Parietal lobe (tissue), 2 donors: ENCODE measurements around the genes RHOT1 and ZNF207.

DNA sequence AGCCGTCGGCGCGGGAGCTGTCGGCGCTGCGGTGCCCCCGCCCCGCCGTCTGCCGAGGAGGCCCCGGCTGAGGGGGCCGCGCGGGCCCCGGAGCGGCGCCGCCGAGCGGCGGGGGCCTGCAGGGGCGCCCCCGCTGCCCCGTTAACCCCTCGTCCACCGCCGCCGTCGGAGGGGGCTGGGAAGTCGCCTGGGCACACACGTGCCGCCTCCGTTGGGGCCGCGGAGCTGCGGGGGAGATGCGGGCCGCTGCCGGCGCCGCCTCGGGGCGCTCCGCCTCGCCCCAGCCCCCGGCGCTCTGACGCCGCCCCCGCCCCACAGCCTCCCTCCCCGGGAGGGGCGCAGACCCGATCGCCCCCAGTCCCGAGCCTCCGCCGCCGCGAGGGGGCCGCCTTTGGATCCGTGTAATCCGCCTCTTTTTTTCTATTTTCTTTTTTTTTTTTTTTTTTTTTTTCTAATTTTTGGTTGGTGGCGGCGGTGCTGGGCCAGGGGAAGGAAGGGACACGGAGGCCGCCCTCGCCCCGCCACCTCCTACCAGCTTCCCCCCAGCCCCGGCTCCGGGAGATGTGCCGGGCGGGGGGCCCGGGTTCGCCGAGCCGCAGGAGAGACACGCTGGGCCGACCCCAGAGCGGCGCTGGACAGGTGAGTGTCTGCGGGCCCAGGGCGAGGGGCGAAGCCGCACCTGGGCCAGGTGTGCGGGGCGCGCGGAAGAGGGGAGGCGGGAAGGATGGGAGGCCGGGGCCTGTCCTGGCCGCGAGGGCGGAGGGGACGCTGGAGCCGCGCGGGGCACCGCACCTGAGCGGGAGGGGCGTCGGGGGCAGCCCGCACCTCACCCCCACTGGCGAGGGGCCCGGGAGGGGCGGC is 115.1 kb downstream of the CRLF3 start:
- RAMPAGE, long total RNA, result no peak

- RAMPAGE, long total RNA, result no peak
Measured at GRCh38 chr17:30710034-30711207, 114.1 kb downstream of the CRLF3 start.

GRCh38 chr17:30991169-30991534 is 20.3 kb downstream of the RNF135 start:
- RAMPAGE, long total RNA, result no peak

- RAMPAGE, long total RNA, result no peak
Measured at GRCh38 chr17:31058831-31059324, 35.9 kb upstream of the NF1 start.

- RAMPAGE, long total RNA, result no peak
Measured at GRCh38 chr17:31186186-31186740, 91.5 kb downstream of the NF1 start.

GRCh38 chr17:31232487-31233257 is 64.4 kb downstream of the OMG start:
- RAMPAGE, long total RNA, result no peak

DNA sequence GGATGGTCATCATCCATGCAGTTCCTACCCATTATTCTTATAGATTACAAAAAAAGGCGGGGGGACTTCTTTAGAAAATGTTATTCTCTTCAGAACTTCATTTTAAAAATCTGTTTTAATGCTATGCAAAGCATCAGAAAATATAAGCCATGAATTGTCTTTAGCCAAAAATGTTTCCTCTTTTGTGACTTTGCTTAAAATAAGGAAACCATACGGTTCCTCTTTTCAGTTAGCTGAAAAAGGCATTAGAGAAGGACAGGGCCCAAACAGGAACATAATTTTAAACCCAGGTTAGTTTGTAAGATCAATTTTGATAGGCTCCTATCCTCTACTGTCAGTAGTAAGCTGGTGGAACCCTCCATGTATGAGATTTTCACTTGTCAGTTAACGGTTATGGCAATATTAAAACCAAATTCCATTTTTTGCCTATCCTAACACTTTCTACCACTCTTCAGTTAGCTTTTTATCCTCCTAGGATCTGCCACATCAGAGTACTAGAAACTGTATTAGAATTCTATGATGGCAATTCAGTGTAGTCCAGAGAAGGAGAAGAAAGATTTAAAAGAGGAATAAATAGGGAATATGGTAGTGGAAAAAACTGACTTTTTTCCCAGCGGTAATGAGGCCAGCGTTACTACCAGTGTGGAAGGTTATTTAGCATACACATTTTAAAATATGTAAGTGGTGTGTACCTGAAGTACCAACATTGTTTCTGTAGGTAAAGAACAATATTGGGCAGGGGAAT is 4.2 kb downstream of the EVI2B start:
- RAMPAGE, long total RNA, result no peak

DNA sequence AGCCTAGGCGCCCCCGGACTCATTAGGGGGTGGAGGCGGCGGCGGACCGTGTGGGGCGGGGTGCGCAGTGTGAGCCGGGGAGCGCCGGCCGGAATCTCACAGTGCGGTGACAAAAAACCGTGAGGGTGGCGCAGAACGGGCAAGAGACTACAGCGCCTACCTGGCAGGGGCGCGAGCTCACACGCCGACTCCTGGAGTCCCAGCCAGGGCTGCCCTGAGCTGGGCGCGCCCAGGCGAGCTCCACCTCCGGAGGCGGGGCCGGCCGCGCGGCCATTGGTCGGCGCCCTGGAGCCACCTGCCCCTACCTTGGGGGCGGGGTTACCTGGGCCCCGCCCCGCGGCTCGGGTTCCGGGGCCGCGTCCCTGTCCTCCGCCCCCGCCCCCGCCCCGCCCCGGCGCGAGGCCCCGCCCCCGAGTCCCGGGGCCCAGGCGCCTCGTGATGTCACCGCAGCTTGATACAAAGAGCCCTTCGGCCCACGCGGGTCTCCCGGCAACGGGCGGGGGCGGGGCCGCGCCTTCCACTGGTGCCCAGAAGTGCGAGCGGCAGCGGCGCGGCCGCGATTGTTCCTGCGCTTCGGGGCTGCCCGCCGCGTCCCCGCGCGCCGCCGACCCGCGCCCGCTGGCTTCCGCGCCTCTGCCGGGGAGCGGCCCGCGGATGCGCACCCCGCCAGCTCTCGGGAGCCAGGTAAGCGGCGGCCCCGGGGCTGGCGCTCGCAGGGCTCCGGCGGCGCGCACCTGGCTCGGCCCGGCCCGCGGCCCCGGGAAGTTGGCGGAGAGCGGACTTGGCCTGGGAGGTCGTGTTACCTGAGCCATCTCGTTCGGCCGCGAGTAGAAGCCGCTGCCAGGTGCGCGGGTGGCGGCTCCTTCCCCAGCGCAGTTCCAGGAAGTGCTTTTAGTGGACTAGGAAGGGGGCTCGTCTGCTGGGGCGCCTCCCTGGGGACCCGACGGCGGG is 96.4 kb downstream of the RAB11FIP4 start:
- RAMPAGE, long total RNA, result no peak

DNA sequence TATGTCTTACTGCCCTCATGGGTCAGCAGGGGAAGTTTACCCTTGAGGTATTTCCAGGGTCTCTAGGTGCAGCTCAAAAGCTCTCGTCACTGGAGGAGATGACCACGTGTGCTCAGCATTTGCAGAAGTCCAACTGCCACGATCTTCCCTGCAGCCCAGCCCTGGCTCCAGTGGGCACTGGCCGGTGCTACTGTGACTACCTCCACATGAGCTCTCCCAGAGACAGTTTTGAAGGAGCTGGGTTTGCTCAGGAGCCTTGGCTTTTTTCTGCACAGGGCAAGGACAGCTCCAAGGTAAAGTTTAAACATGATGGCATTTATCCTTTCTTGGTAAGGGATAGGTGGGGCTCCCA is 186.1 kb downstream of the RAB11FIP4 start:
- RAMPAGE, long total RNA, result no peak

DNA sequence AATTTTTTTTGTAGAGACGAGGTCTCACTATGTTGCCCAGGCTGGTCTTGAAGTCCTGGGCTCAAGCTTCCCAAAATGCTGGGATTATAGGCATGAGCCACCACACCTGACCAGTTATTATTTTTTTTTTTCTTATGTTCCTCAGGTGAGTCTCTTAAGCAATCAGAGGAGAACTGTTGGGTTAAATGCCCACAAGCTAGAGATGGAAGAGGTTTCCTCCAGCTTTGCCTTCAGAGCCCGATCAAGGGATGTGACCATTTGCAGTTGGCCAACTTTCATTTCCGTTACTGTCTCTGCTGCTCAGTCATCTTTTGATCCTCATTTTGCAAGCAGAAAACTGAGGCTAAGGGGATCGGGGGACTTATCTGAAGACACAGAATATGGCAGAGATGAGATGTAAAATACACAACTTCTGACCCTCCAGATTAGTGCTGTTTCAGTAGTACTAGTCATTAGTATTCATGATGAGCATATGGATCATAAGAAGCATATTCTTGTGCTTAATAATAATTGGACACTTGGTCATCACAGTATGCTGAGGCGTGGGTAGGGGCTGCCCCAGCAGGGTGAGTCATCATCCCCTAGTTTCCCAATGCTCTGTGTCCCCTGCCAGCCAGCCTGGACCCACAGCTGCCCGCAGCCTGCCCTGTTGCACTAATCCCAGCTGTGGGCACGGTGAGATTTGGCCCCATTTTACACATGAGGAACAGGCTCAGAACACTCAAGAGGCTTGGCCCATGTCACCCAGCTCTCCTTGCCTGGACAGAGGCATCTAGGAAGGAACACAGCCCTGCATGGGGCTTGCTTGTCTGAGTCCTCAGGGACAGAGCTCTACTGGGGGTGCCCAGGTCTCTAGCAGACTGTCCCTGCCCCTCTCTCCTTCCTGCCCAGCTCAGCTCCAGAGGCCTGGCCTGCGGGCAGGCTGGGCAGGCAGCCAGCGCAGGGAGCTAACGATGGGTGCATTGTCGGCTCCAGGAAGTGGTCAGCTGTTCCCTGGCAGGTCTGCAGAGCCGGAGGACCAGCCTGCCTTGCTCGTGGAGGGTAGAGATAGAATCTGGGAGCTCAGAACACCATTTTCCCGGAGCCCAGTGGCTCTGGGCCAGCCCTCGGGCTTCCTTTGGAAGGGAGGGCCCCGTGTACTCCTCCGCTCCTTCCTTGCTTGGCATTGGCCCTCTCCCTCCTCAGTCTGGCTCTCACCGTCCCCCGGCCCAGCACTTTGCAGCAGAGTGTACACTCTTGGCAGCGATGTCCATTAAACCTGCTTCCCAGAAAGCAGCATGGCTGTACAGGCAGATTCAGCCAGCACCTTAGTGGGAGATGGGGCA is 189.2 kb downstream of the RAB11FIP4 start:
- RAMPAGE, long total RNA, result no peak

DNA sequence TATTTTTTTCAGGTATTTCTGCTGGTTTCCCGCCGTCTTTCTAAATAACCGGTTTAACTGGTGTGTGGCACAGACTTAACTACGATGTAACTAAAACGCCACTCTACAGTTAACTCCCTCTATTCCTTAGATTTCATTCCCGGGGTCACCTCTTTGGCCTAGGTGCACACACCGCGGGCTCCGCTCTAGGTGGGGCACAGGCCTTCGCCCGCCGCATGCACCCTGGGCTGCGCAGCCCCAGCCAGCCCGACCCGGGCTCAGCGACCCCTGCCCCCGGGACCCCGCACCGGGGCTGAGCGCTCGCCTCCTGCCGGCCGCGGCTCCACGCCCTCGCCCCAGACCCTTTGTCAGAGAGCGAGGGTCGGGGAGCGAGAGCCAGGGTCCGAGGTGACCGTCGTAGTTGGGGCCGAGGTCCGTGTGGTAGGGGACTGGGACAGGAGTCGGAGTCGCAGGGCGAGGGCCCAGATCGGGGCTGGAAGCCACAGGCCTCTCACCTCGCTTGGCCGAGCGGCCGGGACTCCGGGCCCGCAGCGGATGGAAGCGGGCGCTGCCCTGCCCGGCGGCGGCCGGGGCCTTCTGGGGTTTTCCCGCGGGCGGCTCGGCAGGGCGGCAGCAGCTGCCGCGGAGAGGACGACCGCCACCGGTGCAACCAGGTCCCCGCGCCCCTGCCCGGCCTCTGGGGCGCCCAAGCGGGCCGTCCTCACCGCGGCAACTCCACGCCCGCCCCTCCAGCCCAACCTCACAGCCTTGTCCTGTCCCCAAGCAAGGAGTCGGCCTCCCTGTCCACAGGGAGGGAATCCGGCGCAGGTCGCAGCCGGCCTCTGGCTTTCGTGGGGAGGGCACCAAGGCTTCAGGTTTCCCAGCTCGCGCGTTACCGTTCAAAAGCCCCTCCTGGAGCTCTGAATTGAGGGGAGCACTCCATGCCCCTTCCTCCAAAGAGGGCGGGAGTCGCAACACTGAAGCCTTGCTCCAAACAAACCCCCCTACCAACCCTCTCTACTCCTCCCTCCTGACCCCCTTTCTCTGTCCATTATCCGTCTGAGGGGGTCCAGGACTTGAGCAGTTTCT is 15.5 kb upstream of the UTP6 start:
- RAMPAGE, long total RNA, result no peak

- RAMPAGE, long total RNA, result no peak
Measured at GRCh38 chr17:32040047-32040852, 33.1 kb downstream of the LRRC37B start.

- RAMPAGE, long total RNA, result no peak
Measured at GRCh38 chr17:32066960-32067251, 59.7 kb downstream of the LRRC37B start.

- RAMPAGE, long total RNA, result no peak
Measured at GRCh38 chr17:32104155-32104641, 38.1 kb upstream of the RHOT1 start.

DNA sequence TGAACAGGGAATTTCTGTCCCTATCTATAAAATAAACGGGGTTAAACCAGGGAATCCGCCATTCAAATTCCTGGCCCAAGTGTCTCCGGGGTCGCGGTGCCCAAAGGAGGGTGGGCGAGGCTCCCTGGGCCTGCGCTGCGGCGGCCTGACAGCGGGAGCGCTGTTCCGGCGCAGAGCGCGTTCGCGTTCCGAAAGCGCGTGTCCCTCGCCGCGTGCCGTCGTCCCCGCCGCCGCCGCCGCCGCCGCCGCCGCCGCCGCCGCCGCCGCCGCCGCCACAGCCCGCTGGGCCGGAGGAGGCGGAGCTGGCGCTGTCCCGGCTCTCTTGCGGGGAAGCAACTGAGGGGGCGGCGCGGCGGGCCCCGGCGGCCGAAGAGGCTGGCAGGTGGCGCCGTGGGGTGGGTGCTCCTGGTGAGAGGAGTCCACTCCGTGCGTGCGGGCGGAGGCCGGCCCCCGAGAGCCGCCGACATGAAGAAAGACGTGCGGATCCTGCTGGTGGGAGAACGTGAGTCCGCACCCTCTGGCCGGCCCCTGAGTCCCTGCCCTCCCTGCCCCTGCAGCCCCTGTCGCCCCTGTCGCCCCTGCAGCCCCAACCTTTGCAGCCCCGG is at the start of gene RHOT1:
Gene RHOT1, plus strand, starts transcription at position 275 of the 605 bp plus-strand sequence.
- RAMPAGE, long total RNA, result no peak

DNA sequence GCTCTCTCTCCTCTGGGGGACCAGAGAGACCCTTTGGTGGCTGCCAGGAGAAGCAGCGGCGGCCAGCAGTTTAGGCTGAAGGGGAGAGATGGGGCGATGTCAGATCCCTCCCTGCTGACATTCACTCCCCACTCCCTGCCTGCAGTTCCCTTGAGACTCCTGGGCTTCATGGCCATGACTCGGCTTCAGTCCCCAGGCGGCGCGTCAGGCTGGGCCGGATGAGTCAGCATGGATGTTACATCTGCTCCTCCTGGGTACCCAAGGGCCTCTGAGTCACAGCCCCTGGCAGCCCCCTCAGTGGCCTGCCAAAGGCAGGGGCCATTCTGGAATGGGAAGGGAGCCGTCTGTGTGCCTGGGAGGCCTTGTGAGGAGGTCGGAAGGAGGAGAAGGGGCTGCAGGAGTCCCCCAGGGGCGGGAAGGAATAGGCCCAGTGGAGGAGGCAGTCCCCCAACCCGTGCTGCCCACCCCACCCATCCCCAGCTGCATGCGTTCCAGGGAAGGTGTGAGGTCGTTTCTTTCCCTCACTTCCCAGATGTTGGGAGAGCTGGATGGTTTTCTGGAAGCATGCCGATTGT is 9.5 kb downstream of the RHBDL3 start:
- RAMPAGE, long total RNA, result no peak

DNA sequence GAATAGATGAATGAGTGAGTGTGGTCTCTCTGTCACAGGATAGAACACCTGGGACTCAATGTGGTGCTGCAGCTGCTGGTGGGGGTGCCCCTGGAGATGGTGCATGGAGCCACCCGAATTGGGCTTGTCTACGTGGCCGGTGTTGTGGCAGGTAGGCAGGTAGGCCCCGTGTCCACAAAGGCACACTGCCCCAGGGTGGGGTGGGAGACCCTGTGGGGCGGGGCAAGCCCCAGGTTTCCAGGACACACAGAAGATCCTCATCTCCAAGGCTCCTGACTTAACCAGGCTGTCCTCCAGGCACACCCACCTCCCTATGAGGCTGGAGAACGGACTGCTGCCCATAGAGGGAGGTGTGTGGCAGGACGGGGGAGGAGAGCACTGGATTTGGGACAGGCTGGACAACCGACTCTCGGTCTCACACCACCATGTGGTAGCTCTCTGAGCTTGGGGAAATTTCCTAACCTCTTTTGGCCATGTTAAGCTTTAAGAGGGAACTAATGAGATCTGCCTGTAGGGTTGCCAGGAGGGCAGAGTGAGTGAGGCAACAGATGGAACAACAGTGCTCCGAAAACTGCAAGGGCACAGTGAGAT is 32.5 kb downstream of the RHBDL3 start:
- RAMPAGE, long total RNA, result no peak

GRCh38 chr17:32308307-32308721 is 33.7 kb downstream of the C17orf75 start:
- RAMPAGE, long total RNA, result no peak

DNA sequence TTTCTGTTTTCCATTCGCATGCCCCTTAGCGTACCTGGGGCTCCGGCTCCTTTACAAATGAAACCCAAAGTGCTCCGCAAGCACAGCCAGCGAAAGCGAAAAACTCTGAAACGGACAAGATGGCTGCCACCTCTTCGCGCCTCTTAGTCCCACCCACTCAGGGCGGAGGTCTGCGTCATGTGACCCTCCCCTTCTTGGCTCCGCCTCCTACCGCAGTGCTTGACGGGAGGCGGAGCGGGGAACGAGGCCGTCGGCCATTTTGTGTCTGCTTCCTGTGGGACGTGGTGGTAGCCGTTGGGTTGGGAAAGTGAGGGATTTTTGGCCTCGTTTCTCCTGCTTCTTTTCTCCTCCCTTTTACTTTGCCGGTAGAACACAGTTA is at the start of gene ZNF207:
Gene ZNF207, plus strand, starts transcription at position 250 of the 379 bp plus-strand sequence.
- RAMPAGE, long total RNA, result start-site peak on the plus strand centred at position 269 of the sequence, 17 bp wide, 321 and 56 reads in 2 replicates

- RAMPAGE, long total RNA, result no peak
Measured at GRCh38 chr17:32384290-32385038, 34.5 kb downstream of the ZNF207 start.